Cerebellum (tissue), 5 donors: ENCODE data around the gene PRKAG2.

GRCh38 chr7:151075768-151076808 is 4.5 kb downstream of the FASTK start:
- PRO-cap, 3 experiments = no peak in any of the 3 experiments
- RAMPAGE, long total RNA = no peak

DNA sequence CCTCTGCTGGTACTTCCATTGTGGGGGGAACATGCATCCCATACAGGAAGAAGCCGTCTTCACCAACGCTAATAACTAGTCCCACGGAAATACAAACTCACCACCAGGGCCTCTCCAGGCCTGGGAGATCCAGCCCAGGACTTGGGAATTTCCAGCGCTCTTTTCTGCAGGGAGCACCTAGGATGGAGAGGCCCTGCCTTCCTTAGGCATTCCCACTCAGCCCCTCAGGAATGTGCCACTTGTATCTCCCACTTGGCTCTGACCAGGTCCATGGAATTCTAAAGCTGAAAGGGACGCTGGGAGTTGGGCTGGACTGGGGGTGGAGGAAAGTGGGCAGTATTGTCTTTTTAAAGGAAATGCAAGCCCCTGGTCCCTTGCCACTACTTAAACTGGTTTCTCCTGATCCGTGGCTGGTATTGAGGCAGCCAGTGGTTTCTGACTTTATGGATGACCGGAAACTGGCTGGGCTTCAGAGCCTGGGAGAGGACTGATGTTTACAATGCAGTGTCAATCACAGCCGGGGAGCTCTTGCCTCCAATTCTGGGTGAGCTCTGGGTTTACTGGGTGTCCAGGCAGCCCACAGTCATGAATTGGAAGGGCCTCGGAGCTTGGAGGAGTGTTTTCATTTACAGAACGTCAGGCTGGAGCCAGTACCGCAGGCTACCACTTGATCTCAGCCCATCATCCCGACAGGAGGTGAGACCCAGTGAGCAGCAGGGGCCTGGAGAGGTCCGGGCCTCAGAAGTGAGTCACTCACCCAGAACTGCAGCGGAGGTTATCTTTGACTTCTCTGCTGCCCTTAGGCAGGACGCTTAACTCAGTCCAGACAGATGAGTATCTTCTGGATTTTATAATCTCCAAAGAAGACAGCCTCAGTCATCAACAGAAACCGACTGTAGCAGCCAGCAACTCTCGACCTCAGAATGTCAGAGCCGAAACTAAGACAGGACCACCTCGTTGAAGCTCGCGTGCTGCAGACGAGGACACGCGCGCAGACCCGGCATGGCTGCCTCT is 27.3 kb downstream of the AGAP3 start:
- PRO-cap, 3 experiments = no peak in any of the 3 experiments
- RAMPAGE, long total RNA = no peak

- PRO-cap, 3 experiments = no peak in any of the 3 experiments
- RAMPAGE, long total RNA = no peak
Measured at GRCh38 chr7:151141778-151142230, 25.7 kb downstream of the GBX1 start.

DNA sequence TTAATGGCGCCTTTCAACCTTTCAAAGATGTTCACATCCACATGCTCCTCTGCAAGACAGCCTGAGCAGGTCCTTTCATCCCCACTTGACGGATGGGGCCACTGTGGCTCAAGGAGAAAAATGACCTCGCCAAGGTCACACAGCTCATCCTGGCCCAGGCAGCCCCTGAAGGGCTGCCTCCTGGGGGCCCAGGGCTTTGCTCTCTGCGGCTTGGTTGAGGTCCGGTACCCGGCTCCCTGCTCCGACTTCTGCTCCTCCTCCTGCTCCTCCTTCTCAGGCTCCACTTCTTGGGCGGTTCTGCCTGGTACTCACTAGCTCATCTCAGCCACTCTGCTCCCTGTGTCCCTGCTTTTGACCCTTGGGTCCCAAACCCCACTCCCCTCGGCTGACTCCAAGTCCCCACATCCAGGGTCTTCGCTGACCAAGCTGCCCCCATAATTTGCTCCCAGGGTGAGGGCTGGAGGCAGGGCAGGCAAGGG is 2.5 kb downstream of the SMARCD3 start:
- PRO-cap, 3 experiments = no peak in any of the 3 experiments
- RAMPAGE, long total RNA = no peak

GRCh38 chr7:151351054-151351668 is 9.5 kb downstream of the NUB1 start:
- PRO-cap, 3 experiments = no peak in any of the 3 experiments
- RAMPAGE, long total RNA = no peak

DNA sequence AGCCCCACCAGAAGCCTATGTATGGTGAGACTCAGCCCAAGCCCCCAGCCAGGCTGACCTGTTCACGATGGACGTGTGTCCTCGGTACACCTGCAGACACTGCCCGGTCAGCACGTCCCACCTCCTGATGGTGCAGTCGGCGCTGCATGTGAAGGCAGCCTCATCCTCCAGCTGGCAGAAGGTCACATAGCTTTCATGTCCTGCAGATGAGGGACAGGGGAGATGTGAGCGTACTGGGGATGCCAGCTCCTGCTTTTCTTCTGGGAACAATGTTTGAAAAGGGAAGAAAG is 9.9 kb downstream of the WDR86 start:
- PRO-cap, 3 experiments = no peak in any of the 3 experiments
- RAMPAGE, long total RNA = no peak

DNA sequence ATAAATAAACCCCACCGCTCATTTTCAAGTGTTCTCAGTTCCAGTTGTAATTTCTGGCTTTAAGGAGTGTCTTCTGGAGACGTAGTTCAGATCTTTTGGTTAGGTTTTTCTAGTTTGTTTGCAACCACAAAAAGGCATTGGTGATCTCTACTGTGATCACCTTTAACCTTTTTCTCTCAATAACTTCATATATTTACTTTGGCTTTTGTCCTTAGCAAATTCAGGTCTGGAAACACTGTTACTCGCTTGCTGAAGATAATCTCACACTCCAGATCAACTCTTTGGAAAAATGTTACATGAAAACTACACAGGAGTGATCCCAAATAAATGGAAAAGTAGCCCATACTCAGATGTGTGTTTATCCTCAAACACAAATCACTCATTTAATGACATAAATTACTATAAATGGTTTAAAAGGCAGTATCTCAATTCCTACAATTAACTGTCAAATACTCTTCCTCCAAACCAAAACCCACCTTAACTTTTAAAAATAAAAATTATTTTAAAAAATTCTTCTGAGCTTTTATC is 24.7 kb downstream of the RHEB start:
- PRO-cap, 3 experiments = no peak in any of the 3 experiments
- RAMPAGE, long total RNA = no peak

DNA sequence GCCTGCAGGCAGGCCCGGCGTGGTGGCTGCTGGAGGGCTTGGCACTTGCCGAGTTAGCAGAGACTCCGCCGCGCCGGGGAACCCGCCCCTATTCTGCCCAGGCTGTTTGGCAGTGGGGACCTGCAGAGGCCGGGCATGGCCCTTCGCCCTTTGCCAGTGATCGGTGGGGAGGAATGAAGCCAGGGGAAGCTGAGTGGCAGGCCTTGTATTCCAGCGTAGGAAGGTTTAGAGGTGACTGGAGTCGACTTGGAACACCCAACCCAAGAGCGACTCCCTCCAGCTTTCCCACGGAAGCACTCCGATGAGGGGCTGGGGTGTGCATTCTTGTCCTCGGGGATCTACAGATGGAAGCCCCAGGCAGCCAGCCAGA is 1.0 kb upstream of the RHEB start:
- PRO-cap, 3 experiments = no peak in any of the 3 experiments
- RAMPAGE, long total RNA = no peak

DNA sequence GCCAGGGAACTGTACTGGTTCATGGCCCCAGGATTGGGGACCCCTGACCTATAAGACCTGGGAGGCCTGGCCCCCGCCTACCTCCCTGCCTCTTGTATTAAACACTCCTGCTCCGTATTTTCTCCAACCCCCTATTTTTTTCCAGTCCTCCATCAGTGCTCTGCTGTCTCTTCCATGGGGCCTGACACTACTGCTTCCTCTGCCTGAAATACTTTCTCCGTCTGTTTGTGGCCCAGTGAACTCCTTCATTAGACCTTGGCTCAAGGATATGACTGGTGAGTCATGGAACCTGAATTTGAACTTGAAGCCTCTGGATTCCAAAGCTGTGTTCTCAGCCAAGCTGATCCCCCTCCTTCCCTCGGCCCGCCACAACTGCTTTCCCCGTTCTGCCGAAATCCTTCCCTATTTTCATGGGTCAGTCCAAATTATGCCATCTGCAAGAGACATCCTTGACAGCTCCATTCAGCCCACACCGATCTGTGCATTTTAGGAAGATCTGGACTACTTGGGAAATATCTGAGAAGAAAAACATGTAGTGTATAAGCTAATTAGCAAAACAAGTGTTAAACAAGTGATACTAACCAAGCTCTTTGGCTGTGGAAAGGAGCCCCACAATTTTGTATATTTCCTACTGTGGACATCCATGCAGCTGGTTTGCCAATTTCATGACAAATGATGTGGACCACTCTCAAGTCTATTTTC is 80.2 kb upstream of the RHEB start:
- PRO-cap, 3 experiments = no peak in any of the 3 experiments
- RAMPAGE, long total RNA = no peak

- PRO-cap, 3 experiments = no peak in any of the 3 experiments
- RAMPAGE, long total RNA = no peak
Measured at GRCh38 chr7:151671481-151672018, 151.9 kb upstream of the RHEB start.

DNA sequence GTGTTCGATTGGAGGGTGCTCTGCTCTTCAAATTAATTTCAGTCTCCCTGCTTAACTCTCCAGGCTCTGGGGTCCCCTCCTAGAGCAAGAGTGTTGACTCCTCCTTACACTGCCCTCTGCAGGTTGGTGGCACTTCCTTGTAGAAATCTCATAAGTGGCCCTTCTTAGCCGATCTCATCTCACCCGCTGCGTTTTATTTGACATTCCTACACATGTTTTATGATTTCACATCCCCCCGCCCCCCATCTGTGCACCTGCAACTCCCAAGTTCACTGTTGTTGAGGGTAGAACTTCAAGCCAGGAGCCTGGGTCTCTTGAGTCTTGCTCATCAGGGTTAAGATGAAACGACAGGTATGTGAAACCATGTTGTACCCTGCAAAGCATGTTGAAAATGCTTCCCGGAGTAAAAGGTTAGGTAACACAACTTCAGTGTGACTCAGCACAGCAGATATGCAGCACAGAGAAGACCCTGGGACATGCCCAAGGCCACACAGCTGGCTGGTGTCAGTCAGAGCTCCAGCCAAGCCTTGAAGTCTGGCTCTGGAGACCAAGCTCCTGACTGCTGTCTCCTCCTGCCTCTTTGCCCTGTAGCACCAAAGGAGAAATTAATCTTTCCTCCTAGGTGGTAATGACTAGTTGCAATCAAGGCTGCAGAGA is 171.1 kb downstream of the PRKAG2 start:
- PRO-cap, 3 experiments = no peak in any of the 3 experiments
- RAMPAGE, long total RNA = no peak

DNA sequence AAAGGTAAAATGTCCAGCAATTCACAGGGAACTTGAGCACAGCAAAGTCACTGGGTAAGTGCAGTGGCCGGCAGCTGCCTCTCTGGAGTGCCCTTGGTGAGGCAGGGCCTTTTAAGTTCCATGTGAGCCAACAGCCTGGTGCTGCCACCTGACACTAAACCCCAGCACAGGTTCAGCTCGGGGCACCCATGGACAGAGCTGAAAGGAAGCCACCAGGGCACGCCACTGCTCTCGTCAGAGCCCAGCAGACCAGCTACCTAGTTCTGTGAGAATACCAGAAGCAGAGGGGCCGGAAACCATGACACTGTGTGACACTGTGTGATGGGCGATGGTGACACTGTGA is 168.2 kb downstream of the PRKAG2 start:
- PRO-cap, 3 experiments = no peak in any of the 3 experiments
- RAMPAGE, long total RNA = no peak

GRCh38 chr7:151710397-151711135 is 166.3 kb downstream of the PRKAG2 start:
- PRO-cap, 3 experiments = no peak in any of the 3 experiments
- RAMPAGE, long total RNA = no peak

DNA sequence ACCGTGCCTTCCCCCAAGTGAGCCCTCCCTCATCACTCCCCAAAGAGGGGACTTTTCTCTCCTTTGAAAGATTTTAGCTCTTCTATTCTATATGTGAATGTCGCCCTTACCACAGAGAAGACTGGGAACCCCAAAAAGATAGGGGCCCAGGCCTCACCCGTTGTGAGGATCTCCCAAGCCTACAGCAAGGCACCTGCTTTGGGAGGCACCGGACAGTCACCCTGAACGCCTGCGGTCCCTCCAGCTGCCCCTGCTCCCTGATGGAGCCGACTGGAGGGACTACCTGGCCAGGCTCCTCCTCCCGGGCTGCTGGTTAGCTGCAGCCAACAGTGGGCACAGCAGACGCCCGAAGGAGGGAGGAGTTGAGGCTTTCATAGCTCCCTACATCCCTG is 137.0 kb downstream of the PRKAG2 start:
- PRO-cap, 3 experiments = no peak in any of the 3 experiments
- RAMPAGE, long total RNA = no peak

- PRO-cap, 3 experiments = no peak in any of the 3 experiments
- RAMPAGE, long total RNA = no peak
Measured at GRCh38 chr7:151847711-151848251, 29.1 kb downstream of the PRKAG2 start.

DNA sequence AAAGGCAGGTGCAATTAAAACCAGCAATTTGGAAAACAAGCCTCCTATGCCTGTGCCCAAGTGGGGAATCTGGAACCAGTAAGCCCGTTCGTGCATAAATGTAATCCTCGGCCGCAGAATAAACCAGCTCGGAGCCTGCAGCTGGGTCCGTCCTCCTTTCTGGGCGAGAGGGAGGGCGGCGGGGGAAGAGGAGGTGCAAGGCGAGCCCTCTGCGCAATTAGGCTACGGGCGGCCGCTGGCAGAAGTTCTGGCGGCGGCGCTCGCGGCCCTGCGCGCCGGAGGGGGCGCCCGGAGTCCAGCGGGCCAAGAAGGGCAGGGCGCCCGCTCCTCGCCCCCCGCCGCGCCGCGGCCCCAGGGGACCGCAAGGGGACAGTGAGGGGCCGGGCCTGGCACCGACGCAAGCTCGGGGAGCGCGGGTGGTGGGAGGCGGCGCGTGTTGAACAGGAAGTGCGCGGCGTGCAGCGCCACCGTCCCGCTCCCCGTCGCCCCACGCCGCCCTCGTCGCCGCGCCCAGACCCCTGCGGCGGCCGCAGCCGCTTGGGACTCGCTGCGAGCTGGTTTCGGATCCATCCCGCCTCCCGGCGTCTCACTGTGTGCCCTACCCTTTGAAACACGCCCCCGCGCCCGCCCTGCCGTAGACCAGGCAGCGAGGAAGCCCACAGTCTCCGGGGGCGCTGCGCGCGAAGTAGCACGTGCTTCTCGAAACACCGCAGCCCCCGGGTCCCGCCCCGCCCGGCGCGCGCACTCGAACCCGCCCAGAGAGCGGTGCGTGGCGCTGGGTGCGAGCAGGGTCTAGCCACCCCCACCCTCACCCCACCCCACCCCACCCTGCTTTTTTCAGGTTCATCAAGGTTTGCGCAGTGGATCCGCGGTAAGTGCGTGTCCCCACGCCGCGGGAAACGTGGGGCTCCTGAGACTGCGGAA is at the start of gene PRKAG2:
Gene PRKAG2 (minus strand): TSS at position 120 of the 924 bp plus-strand sequence.
- PRO-cap, 3 experiments = peak in 1 of 3 experiments; most common plus-strand start position 214 of the sequence (in 1); most common minus-strand start position 120 of the sequence (in 1)
- RAMPAGE, long total RNA = start-site peak on the plus strand centred at position 728 of the sequence, 226 bp wide, 26 and 60 reads in 2 replicates

DNA sequence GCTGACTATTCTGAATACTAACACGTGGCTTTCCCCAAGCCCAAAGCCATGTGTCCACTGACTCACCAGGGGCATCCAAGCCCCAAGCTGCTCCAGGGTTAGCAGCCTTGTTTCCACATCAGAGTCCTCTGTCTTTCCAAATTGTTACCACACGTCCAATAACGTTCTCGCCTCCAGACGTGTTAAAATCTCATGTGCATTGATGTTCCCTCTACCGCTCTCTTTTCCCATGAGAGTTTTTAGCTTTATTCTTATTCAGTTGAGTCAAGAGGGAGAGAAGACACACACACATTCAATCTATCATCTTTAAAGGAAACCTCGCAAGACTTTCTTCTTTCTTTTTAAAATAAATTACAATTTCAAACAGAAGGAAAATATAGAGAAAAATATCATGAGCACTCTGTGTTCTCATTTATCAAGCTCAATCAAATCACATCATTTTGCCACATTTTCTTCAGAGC is 8.9 kb downstream of the GALNTL5 start:
- PRO-cap, 3 experiments = no peak in any of the 3 experiments
- RAMPAGE, long total RNA = no peak

- PRO-cap, 3 experiments = no peak in any of the 3 experiments
- RAMPAGE, long total RNA = no peak
Measured at GRCh38 chr7:151988091-151988588, 31.9 kb downstream of the GALNTL5 start.

GRCh38 chr7:152107612-152108537 is 82.4 kb downstream of the GALNT11 start:
- PRO-cap, 3 experiments = no peak in any of the 3 experiments
- RAMPAGE, long total RNA = no peak

DNA sequence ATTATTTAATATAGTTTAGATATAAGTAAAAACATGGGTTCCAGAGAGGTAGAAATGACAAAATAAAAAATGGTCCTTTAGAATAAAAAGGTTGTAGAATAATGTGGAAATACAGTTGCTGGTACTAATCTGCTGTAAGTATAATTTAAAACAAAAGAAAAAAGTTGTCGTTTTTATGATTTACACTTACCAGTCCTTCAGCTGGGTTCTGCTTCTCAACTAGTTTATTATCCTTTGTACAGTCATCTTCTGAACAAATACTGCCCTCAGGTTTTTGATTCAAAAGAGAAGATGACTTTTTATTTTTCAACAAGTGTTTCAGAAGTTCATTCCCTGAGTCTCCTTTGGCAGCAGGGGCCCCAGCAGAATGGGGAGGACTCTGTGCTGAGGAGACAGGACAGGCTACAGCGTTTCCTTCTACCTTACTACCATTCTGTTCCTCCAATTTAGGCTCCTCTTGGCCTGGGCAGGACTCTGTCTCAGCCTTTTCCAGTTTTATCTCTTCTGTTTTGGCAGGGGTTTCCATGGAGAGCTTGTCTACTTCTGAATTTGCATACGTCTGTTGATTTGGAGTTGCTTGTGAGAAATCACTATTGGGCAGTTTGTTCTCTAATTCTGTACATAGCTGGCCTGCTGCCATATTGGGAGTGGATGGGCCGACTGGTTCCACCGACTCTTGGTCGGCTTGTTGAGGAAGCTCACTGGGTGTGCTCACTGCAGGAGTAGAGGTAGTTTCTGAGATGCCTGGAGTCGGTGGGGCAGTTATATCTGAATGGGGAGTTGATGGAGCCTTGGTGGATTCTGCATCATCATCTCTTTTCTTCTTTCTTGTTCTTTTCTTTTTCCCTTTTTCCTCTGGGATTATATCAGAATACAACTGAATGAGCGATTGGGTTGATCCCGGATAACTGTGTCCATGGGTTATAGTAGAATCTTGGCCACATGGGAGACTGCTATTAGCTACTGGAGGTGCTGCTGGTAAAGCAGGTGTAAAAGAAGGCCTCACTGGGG is 136.8 kb downstream of the GALNT11 start:
- PRO-cap, 3 experiments = no peak in any of the 3 experiments
- RAMPAGE, long total RNA = no peak